ENCODE measurements around a stretch of chr6.

GRCh38 chr6:18213358-18214035, 50.8 kb downstream of the DEK start:
- RRBS = no CpG with 5 or more reads among the region's 14 CpGs

DNA sequence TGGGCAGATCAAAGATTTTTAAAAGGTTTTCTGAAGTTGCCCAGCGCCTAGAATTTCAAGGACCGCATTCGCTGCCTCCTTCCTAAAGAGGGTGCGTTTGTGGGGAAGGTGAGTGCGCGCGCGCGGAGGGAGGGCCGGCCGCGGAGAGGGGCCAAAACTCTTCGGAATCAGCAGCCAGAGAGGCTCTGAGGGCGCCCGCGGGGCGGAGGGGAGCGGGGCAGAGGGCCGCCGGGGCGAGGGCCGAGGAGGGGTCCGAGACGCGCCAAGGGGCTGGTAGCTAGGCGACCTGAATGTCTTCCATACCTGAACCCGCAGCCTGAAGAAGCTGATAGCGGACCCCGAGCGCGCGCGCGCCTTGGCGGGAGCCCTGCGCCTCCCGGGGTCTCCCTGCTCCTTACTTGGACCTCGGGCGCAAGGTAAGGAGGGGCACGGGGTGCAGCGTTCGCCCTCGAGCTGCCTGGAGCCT, 12.8 kb upstream of the DEK start:
- RRBS = 2% methylated on average over 4 of the region's 43 CpGs

- RRBS = no CpG with 5 or more reads among the region's 6 CpGs
Measured at GRCh38 chr6:18415346-18415545, 28.1 kb downstream of the RNF144B start.

- RRBS = no CpG with 5 or more reads among the region's 3 CpGs
Measured at GRCh38 chr6:18477138-18478066, 90.3 kb downstream of the RNF144B start.

- RRBS = no CpG with 5 or more reads among the region's 3 CpGs
Measured at GRCh38 chr6:18584982-18585430, 197.9 kb downstream of the RNF144B start.

- RRBS = no CpG with 5 or more reads among the region's 8 CpGs
Measured at GRCh38 chr6:19180546-19181307, 656.4 kb upstream of the ID4 start.

DNA sequence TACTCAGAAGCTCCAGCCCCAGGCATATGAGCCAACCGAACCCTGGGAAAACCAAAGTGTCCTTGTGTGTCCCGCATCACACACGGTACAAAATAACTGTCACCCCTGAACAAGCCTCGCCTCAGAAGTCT, 849 bp downstream of the MBOAT1 start:
- RRBS = no CpG with 5 or more reads among the region's 4 CpGs

- RRBS = no CpG with 5 or more reads among the region's 6 CpGs
Measured at GRCh38 chr6:21103615-21104303, 489.8 kb upstream of the SOX4 start.

- RRBS = no CpG with 5 or more reads among the region's 6 CpGs
Measured at GRCh38 chr6:21188741-21189336, 404.7 kb upstream of the SOX4 start.

- RRBS = no CpG with 5 or more reads among the region's 6 CpGs
Measured at GRCh38 chr6:21354489-21355492, 238.8 kb upstream of the SOX4 start.

DNA sequence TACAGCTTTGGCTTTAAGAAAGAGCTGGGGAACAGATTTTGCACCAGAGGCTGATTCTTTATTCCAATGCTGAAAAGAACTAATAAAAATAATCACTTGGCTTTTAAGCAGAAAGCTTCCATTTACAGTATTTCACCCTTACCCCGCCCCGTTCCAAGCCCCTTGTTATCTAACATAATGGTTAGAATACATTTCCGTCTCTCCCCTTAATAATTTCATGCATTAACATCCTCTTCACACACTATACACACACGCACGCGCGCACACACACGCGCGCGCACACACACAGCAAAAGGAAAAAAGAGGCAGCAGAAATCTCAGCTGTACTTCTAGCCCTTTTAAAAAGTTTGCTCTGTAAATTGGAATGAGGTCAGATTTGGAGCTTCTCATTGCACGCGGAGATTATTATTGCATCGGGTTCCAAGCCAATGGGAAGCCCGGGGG, 317 bp upstream of the SOX4 start:
- RRBS = no CpG with 5 or more reads among the region's 15 CpGs

- RRBS = under 1% methylated on average over 6 of the region's 98 CpGs
Measured at GRCh38 chr6:21594726-21595507, 1.4 kb downstream of the SOX4 start.

DNA sequence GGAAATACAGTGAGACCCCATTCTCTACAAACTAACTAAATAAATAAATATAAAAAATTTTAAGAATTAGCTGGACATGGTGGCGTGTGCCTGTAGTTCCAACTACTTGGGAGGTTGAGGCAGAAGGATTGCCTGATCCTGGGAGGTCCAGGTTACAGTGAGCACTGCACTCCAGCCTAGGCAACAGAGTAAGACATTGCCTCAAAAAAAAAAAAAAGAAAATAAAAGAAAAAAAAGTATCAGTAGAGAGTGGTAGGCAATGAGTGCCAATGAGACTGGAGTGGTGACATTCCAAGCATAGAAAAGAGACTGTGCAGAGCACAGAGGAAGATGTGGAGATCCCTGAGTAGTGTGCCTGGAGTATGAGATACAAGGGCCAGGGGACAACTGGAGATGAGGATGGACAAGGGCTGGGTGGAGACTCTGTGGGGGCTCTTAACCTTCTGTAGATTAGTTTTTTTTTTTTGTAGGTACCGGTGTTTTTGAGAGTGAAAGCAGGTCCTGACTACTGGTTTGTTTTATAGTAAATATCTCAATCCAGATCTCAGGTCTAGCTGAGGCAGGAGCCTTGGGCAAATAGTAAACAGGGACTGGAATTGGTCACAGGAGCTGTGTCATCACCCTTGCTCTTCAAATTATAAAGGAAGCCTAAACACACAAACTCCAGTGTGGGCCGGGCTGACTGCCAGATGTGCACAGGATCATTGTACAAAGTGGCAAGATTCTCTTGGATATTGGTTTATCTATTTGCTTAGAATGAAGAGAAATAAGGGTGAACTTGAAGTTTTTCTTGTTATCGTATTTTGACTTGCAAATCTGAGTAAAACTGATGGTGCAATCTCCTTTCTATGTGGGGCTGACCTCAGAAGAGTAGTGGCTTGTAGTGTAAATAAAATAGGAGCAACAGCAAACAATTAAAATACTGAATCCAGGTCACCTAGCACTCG, 144.8 kb downstream of the SOX4 start:
- RRBS = no CpG with 5 or more reads among the region's 5 CpGs

GRCh38 chr6:21808554-21809282, 215.2 kb downstream of the SOX4 start:
- RRBS = no CpG with 5 or more reads among the region's 17 CpGs

DNA sequence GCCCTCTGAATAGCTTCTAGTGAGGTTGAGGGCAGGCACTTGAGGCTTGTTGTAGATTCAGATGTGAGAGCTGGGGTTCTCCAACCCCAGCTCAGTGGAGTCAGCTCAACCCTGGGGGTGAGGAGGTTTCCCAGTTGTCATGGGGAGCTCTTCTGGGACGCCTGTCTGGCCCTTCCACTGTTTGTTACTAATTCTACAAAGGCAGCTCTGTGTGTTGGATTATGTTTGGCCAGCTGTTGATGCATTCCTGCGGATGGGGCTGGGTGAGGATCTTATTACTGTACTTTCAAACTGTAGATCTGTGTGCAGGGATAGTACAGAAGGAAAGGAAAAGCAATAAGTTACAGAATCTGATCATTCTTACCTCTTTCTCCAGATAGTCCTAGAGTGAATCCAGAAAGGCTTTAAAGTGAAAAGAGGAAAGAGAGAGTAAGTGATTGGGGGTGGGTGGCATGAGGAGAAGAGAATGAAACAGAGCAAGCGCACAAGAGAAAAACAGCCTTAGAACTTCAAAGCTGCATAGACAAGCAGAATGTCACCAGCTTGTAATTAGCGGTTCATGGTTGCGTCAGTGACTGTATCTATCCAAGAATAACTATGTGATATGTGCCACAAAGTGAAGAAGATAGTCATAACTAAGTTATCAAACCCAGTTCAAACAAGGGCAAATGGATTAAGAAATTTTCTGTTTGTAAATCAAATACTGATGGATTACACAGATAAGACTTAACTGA, 148.6 kb downstream of the PRL start:
- RRBS = no CpG with 5 or more reads among the region's 5 CpGs

- RRBS = no CpG with 5 or more reads among the region's 9 CpGs
Measured at GRCh38 chr6:22149602-22150316, 147.1 kb downstream of the PRL start.

DNA sequence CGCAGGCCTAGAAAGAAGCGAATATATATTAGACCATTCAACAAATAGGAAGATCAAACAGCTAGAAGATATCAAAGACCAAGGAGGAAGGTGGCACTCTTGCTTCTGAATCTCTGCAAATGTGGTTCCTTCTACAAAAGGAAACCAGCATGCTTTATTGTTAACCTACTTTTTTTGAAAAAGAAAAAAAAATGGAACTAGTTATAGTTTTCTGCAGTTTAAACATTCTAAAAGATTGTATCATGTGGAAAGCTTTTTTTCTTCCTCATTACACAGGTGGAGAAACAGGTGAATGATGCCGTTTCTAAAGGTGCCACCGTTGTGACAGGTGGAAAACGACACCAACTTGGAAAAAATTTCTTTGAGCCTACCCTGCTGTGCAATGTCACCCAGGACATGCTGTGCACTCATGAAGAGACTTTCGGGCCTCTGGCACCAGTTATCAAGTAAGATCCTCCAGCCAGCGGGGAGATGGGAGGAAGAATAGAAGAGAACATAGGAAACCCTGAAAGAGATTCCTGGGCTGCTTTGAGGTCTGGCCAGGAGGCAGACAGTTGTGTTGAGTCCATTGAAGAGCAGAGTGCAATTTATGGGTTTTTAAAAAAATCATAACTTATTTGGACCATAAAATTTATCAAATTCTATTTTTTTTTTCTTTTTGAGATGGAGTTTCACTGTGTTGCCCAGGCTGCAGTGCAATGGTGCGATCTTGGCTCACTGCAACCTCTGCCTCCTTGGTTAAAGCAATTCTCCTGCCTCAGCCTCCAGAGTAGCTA, 33.1 kb downstream of the ALDH5A1 start:
- RRBS = no CpG with 5 or more reads among the region's 8 CpGs

- RRBS = no CpG with 5 or more reads among the region's 6 CpGs
Measured at GRCh38 chr6:24667259-24667430, 268 bp downstream of the ACOT13 start.

DNA sequence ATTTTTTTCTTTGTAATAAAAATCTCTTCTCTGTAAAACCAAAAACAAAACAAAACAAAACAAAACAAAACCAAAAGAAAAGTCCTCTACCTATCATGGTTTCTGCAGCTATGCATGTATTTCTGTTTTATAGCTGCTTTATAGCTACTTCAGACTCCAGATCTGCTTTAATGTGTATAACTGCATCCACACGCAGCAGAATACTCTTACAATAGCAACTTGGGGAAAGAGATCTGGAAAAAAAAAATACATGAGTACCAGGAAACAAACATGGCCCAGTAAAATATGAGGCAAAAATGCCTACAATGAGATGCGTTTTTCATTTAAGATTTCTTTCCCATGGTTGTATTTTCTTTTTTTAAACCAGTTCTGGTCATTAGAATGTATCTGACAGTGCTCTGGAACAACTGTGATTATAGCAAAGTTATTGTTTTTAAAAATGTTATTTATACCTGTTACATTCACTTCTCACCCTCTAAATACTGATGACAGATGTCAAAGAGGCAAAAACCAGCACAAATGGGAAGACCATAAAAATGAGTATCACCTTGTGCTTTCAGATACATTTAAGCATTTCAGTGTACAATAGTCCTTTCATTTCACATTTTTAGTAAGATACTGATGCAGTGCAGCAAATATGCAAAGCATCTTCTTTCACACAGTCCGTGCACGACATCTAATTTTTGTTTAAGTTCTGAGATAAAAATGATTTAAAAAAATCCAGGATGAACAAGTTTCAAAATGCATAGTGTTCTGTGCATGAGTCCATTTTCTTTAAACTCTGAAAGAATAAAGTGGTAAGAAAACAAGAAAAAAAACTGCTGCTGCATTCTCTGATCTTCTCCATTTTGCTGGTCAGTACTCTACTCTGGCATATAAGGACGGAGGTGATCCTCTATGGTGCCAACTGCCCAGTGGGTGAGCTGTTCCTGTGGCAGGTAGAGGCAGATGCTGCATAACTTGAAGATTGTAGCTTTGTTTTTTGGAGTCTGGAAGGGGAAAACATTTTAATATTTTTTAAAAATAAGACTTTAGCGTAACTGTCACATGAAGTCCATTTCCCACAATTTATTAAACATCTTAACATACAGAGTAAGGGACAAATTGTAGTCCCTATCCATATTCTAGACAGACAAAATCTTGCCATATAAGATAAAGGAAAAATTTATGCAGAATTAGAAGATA, 13.3 kb downstream of the C6orf62 start:
- RRBS = no CpG with 5 or more reads among the region's 6 CpGs

DNA sequence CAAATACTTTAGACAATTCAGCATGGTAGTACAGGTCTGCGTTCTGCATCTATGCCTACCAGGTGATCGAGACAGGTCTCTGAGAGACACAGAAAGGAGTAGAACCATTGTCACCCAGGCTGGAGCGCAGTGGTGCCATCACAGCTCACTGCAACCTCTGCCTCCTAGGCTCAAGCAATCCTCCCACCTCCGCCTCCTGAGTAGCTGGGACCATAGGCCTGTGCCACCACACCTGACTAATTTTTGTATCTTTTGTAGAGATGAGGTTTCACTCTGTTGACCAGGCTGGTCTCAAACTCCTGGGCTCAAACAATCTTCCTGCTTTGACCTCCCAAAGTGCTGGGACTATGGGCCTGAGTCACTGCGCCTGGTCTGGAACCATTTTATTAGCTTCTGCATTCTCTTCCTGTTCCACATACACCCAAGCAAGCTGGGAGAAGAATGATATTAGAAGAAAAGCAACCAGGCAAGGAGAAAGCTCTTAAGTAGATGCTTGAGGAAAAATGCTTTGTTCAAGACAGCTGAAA, 35.9 kb upstream of the ARMH2 start:
- RRBS = no CpG with 5 or more reads among the region's 5 CpGs